ENCODE measurements around a stretch of chr11.

DNA sequence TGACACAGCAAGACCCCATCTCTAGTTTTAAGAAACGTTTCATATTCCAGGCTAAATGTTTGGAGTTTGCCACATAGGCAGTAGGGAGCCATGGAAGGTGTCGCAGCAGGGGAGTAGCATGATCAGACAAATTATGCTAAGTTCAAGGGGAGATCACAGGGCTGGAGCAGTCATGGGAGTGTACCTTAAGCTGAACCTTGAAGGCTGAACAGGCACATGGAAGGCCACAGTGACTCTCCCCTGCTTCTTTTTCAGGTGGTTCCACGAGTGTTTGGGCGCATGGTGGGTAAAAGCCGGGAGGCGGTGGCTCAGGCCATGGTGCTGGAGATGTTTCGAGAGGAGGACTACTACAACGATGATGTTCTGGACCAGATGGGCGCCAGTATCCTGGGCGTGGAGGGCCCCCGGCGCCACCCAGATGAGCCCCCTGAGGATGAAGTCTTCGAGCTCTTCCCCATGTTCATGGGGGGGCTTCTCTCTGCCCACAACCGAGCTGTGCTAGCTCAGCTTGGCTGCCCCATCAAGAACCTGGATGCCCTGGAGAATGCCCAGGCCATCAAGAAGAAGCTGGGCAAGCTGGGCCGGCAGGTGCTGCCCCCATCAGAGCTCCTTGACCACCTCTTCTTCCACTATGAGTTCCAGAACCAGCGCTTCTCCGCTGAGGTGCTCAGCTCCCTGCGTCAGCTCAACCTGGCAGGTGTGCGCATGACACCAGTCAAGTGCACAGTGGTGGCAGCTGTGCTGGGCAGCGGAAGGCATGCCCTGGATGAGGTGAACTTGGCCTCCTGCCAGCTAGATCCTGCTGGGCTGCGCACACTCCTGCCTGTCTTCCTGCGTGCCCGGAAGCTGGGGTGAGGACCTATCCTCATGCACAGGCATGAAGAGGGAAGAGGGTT lies 5.6 kb upstream of the NHERF4 start:
- CAGE, long polyA plus RNA: no peak
- RRBS: 85% methylated on average over 3 of the region's 23 CpGs

- CAGE, long polyA plus RNA: no peak
Measured at GRCh38 chr11:119241622-119242181, 35.6 kb downstream of the CBL start.

- CAGE, long polyA plus RNA: no peak
- RRBS: no CpG with 5 or more reads among the region's 6 CpGs
Measured at GRCh38 chr11:119262510-119263365, 54.2 kb downstream of the MCAM start.

- CAGE, long polyA plus RNA: no peak
- RRBS: no CpG with 5 or more reads among the region's 6 CpGs
Measured at GRCh38 chr11:119341383-119341706, 662 bp upstream of the C1QTNF5 start.

DNA sequence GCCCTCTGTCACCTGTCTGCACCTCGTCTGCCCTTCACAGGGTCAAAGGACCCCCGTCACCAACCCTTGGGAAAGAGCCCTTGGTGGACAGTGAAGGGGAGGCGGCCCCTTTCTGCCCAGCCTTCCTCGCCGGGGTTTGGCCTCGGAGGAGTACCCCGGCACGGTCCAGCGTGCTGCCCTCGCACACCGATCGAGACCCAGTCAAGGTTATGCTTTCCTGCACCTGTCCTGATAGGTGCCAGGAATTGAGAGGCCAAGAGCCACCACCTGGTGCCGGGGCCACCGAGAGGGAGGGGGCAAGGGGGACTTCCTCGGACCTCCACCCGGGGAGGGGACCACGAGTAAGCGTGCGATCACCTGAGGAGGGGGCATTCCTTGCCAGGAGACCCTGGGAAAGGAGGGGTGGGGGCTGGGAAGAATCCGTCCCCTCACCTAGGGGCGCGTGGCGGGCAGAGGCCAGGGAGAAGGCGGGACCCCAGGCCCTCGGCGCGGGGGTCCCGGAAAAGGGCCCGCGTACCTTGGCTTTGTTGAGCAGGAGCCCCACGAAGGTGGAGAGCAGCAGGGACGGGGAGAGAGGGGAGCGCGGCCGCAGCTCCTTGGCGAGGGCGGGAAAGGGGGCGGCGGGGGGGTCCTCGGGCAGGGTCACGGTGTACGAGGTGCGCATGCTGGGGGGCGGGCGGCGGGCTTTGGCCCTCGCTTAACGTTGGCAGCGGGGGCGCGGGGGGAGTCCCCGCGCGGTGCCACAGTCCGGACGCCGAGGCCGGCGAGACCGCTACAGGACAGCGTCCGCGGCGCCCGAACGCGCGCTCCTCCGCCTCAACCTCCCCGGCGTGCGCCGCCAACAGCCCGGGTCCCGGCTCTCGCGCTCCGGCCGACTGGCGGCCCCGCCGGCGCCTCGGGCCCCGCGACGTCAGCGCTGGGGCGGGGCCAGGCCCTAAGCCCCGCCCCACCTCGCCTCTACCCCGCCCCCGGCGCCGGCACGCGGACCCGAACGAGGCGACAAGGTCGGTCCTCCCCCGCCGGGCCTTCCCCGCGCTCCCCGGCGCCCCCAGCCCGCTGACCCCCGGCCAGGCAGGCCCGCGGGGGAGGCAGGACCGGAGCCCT lies 17.2 kb upstream of the MFRP start:
- CAGE, long polyA plus RNA: no peak
- RRBS: 10% methylated on average over 43 of the region's 112 CpGs

- CAGE, long polyA plus RNA: no peak
- RRBS: no CpG with 5 or more reads among the region's 12 CpGs
Measured at GRCh38 chr11:119367516-119368219, 13.8 kb downstream of the USP2 start.

GRCh38 chr11:119422332-119423109 lies 451 bp downstream of the THY1 start:
- CAGE, long polyA plus RNA: no peak
- RRBS: 5% methylated on average over 1 of the region's 42 CpGs

DNA sequence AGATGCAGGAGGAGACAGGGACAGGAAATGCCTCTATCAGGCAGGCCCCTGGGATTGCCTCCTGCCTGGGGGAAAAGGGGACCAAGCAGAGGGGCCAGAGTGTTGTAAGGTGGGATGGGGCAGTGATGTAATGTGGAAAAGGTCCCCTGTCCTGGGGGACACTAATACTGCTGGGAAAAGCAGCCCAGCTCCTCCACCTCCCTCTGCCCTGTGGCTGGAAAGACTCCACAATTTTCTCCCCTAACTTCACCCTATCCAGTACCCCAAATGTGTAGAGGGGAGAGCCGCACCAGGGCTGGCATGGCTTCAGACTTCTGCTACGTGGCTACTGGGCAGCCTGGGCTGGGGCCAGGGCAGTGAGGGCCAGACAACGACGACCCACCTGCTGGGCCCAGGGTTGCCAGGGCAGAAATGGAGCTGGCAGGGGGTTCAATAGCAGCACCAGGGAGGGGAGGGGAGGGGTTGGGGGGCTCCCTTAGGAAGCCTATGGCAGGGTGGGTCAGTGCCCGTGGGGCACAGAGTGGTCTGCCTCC lies 66.4 kb downstream of the NECTIN1 start:
- CAGE, long polyA plus RNA: no peak
- RRBS: no CpG with 5 or more reads among the region's 5 CpGs

GRCh38 chr11:119751421-119752040 lies 22.5 kb upstream of the NECTIN1 start:
- CAGE, long polyA plus RNA: no peak
- RRBS: no CpG with 5 or more reads among the region's 9 CpGs

- CAGE, long polyA plus RNA: no peak
- RRBS: no CpG with 5 or more reads among the region's 6 CpGs
Measured at GRCh38 chr11:119994633-119994883, 143.4 kb downstream of the TRIM29 start.

GRCh38 chr11:120121226-120122451 lies 16.3 kb downstream of the TRIM29 start:
- CAGE, long polyA plus RNA: no peak
- RRBS: 16% methylated on average over 2 of the region's 16 CpGs

GRCh38 chr11:120137125-120137749 lies 676 bp downstream of the TRIM29 start:
- CAGE, long polyA plus RNA: no peak
- RRBS: no CpG with 5 or more reads among the region's 37 CpGs

GRCh38 chr11:120211234-120211948 lies 559 bp downstream of the OAF start:
- CAGE, long polyA plus RNA: no peak
- RRBS: 2% methylated on average over 22 of the region's 55 CpGs

DNA sequence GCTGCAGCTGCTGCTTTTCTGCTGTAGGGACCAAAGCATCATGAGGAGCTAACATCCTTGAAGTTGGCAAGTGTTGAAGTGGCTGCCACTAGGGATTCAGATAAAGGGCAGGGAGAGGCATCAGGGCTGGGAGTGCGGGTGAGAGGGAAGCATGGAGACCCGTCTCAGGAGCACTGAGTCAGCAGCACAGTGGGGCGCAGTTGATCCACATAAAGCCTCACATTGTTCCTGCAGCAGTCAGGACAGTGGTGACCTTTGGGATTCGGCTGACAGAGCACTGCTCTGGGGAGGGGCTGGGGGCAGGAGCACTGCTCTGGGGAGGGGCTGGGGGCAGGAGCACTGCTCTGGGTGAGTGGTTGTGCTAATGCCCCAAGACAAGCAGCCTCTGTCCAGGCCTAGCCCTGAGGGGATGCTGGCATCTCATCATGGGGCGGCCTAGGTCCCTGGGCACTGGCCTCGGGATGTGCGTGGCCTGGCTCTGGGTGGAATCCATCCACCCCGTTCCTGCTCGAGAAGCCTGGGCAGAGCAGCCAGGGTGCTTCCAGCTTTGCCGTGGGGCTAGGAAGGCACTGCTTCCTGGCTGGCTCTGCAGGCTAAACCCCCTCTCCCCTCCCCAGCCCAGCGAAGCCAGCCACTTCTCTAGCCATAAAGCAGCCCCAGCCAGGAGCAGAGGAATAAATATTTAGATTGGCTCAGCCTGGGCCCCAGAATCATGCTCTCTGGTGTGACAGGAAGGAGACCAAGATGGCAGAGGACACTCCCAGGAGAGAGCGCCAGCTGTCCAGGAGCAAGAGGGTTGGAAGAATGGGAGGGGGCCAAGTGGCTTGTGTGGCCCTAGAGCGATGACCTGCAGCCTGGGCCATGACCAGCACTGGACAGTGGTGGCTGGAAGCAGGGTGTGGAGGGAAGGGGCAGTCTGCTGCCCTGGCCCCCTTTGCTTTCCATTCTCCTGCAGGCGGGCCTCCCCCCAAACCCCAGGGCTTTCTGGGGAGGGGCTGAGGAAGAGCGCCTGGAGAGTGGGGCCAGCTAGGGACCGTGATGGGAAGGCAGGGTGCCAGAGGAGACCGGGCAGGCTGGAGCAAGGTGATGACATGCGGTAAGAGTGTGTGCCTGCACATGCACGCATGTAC lies 7.4 kb downstream of the OAF start:
- CAGE, long polyA plus RNA: no peak
- RRBS: no CpG with 5 or more reads among the region's 19 CpGs

DNA sequence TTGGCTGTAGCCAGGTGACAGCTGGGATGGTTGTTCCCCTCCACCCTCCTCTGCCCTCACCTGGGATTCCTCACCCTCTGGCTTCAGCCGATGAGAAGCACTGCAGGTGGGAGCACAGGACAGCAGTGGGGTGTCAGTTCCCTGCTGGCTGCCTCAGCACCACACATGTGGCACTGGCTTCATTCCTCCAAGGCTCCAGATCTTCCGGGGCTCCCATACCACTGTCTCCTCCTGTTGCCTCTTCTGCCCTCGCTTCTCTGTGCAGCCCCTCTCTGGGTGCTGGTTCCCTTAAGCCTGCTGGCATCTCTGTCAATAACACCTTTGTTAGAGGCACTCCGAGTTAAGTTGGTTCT lies 6.3 kb upstream of the POU2F3 start:
- CAGE, long polyA plus RNA: no peak
- RRBS: no CpG with 5 or more reads among the region's 4 CpGs

- CAGE, long polyA plus RNA: no peak
- RRBS: no CpG with 5 or more reads among the region's 7 CpGs
Measured at GRCh38 chr11:120301834-120302663, 23.1 kb upstream of the TLCD5 start.

- CAGE, long polyA plus RNA: no peak
Measured at GRCh38 chr11:120304484-120304871, 20.6 kb upstream of the TLCD5 start.

GRCh38 chr11:120381532-120381994 lies 45.4 kb downstream of the ARHGEF12 start:
- CAGE, long polyA plus RNA: no peak
- RRBS: no CpG with 5 or more reads among the region's 7 CpGs

DNA sequence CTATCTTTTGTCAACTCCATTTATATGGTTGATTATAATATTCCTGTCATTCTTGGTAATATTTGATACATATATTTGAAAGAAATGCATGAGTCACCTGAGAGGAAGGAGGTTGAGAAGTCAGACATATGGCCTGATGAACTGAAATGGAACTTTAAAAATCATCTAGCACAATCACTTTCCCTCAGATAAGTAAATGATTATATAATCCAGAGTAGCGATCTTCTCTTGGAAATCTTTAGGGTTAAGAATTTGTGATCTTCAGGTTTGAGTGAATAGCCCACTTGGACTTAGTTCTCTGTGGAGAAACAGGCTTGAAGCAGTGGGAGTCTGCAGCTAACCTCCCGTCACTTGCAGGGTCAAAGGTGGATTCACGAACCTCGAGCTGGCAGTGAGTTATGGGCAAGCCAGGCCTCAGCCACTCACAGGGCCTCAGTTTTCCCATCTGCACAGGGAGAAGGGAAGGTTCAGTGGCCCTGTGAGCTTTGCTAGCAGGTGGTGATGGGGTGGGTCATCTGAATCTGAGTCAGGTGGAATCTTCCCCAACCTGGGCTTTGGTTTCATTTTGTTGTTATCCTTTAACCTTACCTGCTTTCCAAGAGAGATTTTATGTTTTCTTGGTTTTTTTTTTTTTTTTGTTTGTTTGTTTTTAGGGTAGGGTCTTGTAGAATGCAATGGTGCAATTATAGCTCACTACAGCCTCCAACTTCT lies 86.7 kb upstream of the GRIK4 start:
- CAGE, long polyA plus RNA: no peak
- RRBS: no CpG with 5 or more reads among the region's 4 CpGs

DNA sequence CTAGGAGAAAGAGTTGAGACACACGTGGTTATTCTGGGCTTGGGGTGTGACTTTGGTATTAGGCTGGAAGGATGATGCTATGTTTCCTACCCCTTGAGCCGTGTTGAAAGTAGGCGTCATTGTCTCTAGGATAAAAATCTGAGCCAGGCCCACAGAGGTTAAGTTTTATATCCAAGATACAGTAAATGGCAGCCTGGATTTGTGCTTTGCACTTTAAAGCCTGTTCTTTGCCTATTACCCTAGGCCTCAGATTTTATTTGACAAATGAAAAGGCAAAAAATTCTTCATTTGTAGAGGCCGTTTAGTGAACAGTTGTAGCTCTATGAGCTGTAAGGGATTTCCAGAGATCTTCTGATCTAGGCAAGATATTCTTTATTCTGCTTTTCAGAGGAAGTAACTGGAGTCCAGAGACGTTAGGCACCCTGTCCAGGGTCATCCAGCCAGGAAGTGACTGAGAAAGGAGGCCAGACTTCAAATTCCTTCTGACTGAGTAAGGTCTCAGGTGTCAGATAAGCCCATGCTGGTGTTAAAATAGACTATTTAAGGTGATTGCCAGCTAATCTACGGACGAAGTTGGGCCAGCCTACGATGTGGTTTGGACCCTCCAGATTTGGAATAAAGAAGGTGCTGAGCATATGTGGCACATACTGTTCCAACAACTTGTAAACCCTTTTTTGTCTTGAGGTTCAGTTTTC lies 54.5 kb downstream of the GRIK4 start:
- CAGE, long polyA plus RNA: no peak
- RRBS: no CpG with 5 or more reads among the region's 8 CpGs